ENCODE measurements around a stretch of chr22.

- PRO-cap: no peak
These were observed 5.4 kb downstream of the KIAA0930 start for GRCh38 chr22:45235078-45235903.

DNA sequence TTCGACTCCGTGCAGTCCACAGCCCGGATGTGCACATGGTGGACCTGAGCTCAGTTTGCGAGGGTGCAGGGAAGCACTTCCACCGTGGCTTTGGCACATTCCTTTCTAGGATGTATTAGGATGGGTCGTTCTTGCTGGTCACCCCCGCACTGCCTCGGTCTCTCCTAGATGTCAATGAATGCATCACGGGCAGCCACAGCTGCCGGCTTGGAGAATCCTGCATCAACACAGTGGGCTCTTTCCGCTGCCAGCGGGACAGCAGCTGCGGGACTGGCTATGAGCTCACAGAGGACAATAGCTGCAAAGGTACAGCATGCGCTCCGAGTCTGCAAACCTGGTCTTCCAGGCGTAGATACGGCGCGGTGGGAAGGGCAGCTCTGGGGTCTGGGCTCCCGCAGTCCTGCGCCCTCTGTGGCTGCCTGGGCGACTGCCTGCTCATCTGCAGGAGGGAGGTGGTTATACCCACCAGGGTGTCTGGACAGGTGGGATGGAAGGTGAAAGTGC, 31.0 kb downstream of the FBLN1 start:
- PRO-cap: no peak

DNA sequence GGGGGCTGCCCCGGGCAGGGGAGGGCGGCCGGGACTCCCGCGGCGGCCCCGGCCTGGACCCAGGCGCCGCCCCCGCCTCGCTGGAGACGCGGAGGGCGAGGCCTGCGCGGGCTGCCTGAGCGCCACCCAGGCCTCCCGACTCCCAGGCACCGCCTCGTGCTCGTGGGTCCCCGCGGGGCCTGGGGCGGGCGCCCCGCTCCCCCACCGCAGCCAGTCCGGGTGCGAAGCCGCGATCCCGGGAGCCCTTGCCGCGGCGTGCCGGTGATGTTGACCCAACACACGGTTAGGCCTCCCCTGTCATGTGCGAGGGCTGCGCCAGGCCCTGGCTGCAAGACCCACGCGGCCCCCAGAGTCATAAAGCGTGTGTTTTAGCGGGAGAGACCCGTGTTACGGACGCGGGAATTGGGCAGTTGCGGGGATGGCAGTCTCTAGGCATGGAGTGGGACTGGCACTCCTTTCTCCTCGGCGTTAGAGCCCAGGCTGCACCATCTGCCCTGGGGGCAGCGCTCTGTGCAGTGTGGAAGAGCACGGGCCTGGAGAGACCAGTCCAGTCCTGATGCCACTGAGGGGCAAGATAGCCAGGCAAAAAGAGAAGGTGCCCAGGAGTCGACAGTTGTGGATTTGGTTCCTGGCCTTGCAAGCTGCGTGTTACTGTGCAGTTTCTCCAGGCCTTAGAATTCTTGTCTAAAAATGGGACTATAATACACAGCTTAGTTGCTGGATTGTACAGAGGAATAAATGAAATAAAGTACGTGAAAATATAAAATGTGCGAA, 749 bp downstream of the ATXN10 start:
- PRO-cap: bidirectional peak, plus-strand start at position 129 of the sequence, minus-strand start at position 82 of the sequence

DNA sequence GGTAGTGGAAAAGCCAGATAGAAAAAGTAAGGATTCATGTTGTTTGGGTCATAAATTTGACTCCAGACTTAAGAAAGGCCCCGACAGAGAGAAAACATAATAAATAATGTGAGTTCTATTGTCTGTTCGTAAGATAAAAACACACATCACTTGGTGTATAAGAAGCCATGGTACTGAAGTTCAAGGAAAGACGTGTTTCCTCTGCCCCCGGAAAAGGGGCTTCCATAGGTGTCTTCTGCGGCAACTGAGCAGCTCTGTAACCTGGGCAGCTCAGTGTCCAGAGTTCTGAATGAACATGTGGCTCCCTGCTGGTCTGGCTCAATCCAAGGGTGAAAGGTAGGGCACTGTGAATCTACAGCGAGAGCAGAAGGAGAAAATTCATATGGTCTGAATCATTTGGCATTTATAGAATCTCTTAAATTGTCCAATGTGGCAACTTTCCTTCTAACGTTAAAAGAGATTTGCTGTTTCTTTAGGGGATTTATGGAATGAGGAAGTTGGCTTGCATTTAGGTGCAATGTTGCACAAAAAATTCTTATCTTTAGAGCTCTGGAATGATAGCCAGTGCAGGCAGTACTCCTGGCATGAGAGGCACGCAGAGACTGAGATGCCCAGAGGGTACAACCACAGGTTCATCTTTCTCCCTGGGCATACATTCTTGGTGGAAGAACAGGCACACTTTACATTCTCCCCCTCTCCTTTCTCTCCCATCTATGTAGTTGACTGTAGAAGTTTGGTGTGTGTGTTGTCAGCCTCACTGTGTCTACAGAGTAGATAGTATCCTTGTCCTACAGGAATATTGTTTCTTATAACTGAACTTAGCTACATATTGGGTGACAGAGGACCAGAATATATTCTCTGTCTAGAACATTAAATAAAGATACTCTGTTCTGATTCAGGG, 17.0 kb downstream of the ATXN10 start:
- PRO-cap: no peak

DNA sequence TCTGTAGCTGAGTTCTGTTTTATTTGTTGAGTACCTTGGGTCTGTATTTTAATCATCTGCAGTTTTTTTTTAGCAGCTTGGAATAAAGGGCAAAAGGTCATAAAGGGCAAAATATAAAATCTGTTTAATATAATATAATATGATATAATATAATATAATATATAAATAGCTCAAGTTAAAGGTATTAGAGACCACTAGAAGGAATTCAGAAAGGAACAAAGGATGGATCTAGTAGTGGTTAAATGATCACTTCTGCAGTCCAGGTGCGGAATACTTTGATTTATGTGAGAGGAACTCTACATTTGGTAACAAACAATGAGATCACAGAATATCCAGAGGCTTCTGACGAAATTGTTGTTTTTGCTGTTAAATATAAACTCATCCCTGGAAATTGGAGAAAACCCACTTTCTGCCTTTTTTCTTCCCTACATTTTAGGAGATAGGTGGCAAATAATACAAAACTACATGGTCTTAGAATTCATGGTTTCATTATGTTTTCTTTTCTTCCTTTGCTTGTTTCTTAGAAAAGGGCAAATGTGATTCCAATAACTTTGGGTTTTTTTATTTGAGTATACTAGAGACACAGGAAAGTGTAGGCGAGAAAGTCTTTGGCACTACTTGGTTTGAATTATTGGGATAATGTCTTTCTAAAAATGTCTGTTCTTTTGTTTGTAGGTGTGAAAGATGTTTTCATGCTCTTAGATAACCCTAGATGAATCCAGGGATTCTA, 36.0 kb downstream of the ATXN10 start:
- PRO-cap: no peak

DNA sequence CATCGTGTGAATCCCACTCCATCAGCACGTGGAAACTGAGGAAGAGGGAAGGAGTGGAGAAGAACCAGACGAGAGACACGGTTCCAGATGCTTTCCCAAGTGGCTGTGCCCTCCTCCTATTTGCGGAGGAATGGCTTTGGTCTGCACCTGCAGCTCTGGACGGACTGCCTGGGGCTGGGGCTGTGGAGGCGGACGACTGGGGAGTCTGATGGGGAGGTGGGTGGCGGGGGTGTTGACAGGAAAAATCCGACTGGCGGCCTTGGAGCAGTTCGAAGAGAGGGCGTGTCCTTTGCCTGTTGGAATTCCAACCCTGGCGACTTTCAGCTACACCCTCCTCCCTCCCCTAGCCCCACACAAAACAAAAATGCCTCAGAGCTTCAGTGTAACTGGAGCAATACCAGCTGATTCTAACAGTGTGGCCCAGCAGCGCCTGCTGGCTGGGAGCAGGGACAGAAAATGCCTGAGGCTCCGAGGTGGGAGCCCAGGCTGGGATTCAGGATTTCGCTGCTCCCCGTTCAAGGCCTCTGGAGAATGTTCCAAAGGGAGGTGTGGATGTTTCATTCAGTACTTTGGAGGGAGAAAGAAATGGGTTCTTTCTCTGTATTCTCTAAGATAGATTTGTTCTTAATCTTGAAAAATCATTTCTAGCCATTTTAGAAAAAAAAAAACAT, 85.5 kb downstream of the ATXN10 start:
- PRO-cap: no peak

- PRO-cap: no peak
These were observed 151.1 kb downstream of the WNT7B start for GRCh38 chr22:45825782-45826267.

DNA sequence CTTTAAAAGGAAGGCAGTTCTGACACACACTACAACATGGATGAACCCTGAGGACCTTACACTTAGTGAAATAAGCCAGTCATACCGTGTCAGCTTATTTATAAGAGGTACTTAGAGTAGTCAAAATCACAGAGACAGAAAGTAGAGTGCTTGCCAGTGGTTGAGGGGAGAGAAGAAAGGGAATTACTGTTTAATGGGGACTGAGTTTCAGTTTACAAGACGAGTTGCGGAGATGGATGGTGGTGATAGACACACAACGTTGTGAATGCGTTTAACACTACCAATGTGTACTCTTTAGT, 146.0 kb downstream of the WNT7B start:
- PRO-cap: no peak

GRCh38 chr22:46045516-46046017, 68.6 kb upstream of the WNT7B start:
- PRO-cap: no peak

GRCh38 chr22:46063864-46064266, 86.5 kb upstream of the PPARA start:
- PRO-cap: no peak

GRCh38 chr22:46073515-46073982, 76.8 kb upstream of the PPARA start:
- PRO-cap: unidirectional peak, plus-strand start at chr22:46073810

GRCh38 chr22:46096871-46097832, 53.2 kb upstream of the PPARA start:
- PRO-cap: no peak

GRCh38 chr22:46103107-46103698, 47.1 kb upstream of the PPARA start:
- PRO-cap: no peak

DNA sequence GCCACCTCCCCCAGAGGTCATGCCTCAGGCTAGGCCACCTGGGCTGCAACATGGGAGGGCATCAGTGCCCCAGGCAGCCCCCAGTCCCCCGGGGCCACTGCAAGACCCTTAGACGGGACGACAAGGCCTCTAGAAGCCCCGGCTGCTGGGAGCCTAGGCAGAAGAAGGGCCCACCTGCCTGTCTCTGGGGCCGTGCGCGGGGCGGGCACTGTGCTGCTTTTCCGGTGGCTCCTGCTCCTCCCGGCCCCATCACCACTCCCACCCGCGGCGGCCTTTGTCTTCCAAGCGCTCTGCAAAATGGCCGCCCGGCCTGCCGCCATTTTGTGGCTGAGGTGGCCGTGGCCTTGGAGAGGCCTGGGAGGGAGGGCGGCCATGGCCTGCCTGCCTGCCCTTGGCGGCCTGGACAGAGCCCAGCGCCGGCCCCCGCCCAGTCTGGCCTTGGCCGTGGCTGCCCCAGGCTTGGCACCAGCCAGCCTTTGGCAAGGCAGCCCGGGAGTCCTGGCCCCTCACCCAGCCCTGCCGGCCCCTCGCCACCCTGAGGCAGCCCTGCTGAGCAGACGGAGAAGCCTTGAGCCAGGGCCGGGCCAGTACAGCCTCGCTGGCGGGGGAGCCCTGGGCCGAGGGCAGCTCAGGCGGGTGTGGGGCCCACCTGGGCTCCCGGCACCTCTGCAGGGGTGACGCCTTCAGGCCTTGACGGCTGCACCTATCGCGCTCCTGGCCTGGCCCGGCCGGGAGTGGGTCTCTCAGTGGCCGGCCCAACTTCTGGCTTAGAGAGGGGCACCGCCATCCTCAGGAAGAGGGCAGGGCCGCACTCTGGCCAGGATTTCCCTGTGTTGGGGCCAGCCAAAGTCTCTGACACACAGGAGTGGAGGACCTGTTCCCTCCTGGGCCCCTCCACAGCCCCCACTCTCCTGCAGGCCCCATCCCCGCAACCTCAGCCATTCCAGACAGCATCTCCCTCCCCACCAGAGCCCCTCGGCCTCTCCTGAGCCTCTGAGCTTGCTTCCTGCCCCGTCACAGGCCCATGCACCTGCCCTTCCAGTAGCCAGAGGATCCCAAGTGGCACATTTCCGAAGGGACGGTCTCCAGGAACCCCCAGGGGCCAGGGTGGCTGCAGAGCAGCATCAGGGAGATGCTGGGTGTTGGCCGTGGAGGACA, 45.9 kb upstream of the PPARA start:
- PRO-cap: no peak

- PRO-cap: no peak
These were observed 35.8 kb upstream of the PPARA start for GRCh38 chr22:46114428-46115029.

DNA sequence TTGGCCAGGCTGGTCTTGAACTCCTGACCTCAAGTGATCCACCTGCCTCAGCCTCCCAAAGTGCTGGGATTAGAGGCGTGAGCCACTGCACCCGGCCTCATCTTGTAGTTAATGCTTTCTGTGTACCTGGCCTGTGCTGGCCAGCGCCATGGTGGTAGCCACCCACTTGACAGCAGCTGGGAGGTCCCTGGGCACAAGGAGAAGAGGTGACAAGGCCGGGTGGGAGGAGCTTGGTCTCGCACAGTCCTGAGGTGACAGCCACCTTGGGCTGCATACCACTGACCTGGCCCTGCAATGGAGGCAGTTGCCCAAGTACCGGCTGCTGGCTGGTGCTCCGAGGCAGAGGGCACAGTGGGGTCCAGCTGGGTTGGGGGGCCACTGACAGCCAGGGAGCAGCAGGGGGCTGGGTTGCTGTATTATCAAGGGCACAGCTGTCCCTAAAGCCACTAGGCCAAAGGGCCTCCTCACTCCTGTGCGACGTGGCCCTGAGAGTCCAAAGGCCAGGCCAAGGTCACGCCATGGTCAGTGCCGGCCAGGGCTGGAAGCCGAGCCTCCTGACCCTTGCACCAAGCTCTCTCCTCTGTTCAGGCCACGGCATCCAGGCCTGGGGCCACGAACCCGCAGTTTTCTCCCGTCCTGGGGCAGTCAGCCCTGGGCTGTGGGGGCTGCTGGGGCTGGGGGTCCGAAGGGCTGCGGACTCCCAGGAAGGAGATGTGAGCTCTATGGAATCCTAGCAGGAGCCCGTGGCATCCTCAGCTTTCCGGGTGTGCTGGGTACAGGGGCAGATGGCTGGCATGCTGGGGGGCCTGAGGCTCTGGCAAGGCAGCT, 17.6 kb upstream of the PPARA start:
- PRO-cap: no peak

GRCh38 chr22:46193731-46194421, 43.5 kb downstream of the PPARA start:
- PRO-cap: no peak

DNA sequence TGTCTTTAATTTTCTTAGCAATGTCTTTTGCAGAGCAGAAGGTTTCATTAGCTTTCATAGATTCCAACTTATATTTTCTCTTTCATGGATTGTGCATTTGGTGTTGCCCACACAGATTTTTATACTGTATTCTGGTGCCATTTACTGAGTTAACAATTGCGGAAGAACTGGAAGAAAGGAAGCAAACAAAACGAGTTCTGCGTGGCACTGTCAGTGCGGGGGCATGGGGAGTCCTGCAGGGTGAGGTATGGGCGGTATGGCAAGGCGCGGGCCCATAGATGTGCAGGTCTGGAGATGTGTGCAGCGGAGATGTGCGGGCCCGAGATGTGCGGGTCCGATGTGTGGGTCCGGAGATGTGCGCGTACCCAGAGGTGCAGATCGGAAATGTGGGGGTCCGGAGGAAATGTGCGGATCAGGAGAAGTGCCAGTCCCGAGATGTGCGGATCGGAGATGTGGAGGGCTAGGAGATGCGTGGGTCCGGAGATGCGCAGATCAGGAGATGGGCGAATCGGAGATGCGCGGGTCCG, 36.1 kb downstream of the CDPF1 start:
- PRO-cap: no peak

- PRO-cap: no peak
These were observed 13.2 kb downstream of the TTC38 start for GRCh38 chr22:46280571-46281761.

DNA sequence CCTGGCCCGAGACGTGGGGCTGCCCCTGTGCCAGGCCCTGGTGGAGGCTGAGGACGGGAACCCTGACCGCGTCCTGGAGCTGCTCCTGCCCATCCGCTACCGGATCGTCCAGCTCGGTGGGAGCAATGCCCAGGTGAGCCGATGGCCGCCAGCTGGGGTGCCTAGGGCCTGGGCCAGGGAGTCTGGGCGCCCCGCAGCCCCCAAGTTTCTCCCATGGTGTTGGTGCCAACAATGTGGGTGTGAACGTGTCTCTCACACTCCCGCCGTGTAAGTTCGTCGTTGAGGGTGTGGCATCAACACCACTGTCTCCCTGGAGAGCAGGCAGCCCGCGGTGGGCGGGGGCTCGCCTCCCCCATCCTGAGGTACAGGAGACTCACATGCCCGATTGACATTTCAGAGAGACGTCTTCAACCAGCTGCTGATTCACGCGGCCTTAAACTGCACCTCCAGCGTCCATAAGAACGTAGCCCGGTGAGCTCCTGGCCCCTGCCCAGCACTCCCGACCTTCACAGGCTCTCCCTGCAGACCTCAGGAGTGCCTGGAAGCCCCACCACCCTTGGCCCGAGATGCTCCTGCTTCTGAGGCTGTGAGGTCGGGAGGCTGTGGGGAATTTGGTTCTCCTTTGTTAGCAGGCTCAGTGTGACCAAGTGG, 7.1 kb upstream of the GTSE1 start:
- PRO-cap: no peak

Measured in colic lymph node (tissue), 1 donor.